ENCODE measurements around a stretch of chr3.

- PRO-cap, 2 experiments: no peak in any of the 2 experiments
Observed at GRCh38 chr3:186789869-186790807, 6.8 kb downstream of the EIF4A2 start.

GRCh38 chr3:186824156-186825071, 18.1 kb upstream of the ADIPOQ start:
- PRO-cap, 2 experiments: no peak in any of the 2 experiments

DNA sequence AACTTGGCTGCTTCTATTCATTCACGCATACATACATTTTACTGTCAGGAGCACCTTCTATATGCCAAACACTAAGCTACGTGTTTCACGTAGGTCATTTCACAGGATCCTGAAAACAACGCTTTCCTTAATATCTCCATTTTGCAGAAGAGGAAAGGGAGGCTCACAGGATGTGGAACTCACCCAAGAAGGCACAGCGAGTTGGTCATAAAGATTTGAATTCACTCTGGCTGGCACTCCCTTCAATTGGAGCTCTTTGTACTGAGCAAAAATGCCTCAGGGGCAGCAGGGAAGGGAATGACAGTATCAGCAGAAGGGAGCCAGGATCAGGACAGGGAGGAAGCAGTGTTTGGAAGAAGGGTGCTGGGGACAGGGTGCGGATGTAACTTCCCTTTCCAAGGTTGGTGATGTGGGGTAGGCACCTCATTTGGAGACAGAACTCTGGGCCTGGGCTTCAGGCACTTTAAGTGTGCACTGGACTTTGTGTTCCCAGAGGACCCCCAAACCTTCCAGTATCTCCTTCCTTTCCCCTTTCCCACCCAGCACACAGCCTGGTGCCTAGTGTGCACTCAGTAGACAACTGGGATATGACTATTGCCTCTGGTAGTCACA, 1.1 kb upstream of the ST6GAL1 start:
- PRO-cap, 2 experiments: no peak in any of the 2 experiments

DNA sequence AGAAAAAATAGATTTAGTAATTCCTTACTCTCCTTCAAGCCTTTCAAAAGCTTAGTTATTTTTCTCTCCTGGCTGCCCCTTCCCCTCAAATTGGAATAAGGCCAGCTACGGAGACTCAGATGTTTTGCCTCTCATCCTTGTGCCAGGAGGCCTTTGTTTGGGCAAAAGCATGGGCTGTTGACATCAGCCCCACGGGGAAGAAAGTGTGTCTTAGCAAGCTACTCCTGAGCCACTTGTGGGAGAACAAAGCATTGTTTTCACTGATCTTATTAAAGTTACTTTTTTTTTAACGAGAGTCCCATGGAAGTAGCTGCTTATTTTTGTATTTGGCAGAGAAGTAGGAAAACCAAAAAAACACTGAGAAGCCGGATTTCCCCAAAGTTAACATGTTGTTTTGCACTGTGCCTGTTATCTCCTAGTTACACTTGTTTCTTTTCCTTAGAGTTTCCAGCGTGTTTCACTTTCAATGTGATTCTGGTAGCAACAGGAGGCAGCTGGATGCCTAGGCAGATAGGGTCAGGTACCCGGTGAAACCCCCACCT, 2.2 kb downstream of the ST6GAL1 start:
- PRO-cap, 2 experiments: peak in 1 of 2 experiments; most common plus-strand start position 460 of the sequence (in 1)

DNA sequence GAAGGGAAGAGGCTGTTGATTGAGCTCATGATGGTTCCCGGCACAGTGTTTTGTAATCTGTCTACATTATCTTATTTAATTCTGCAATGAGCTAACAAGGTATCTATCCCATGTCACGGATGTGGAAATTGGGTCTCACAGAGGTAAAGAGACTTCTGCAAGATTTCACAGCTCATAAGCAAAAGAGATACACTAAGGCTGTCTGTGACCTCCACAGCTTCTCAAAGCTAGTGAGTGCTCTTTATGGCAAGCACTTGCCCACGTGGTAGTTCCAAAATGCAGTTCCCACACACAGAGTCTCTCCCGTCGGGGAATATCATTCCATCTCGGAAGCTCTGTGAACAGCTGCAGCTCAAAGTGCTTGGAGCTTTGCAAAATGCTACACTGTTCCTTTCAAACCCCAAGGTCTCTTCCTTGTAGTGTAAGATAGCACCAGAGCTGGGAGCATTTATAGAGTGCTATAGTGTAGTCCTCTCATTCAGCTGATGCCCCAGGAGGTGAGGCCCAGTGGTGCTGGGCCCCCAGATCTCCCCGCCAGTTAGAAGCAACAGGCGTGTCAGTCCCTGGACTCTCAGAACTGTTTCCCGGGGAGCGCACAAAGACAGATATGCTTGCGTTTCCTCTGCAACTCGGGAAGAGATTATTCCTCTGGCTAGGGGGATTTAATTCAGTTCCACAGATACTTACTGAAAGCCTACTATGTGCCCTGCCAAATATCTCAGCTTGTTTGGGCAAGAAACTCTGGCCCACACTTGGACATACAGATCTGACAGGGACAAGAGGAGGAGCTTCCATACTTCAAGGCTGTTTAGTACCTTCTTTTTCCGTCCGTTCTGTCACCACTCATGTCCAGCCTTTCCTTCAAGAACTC, 36.2 kb downstream of the ST6GAL1 start:
- PRO-cap, 2 experiments: no peak in any of the 2 experiments

- PRO-cap, 2 experiments: no peak in any of the 2 experiments
Observed at GRCh38 chr3:186997085-186998045, 67.0 kb downstream of the ST6GAL1 start.

- PRO-cap, 2 experiments: no peak in any of the 2 experiments
Observed at GRCh38 chr3:187000671-187001190, 70.4 kb downstream of the ST6GAL1 start.

GRCh38 chr3:187027357-187028080, 97.2 kb downstream of the ST6GAL1 start:
- PRO-cap, 2 experiments: peak in 2 of 2 experiments; most common plus-strand start chr3:187027834 (in 2); most common minus-strand start chr3:187027553 (in 1)

DNA sequence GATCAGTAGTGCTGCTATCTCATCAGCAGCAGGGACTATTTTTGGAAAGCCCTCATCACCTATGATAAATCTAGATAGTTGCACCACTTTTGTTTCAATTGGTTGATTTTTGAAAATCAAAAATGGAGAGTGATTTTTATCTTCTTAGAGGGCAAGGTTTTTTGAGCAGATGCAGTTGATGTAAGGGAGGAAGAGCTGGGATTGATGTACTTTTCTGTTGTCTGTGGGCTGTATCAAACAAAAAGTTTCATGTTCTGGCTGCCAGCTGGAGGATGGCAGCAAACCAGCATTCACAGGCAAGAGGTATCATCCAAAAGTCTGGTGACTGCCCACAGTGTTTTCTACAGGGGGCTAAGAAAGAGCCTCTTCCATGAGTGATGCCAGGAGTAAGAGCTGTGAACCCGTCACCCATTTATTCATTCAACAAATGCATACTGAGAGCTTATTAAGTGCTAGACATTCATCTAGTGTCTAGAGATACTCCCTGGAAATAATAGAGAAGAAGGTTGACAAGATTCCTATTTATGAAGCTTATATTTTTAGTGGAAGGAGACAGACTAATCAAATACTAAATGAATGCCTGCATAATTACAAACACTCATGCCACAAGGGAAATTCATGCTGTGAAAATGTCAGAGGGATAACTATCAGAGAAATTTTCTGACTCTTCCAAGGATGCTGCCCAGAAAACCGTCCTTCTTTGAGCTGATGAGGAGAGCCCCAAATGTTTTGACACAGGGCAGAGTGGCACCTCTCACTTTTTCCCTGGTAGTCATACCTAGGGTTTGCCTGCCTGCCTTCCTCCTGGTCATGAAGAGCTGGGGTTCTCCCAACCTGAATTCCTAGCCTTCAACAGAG, 102.0 kb downstream of the ST6GAL1 start:
- PRO-cap, 2 experiments: no peak in any of the 2 experiments

- PRO-cap, 2 experiments: no peak in any of the 2 experiments
Observed at GRCh38 chr3:187074900-187075547, 64.3 kb downstream of the RPL39L start.

DNA sequence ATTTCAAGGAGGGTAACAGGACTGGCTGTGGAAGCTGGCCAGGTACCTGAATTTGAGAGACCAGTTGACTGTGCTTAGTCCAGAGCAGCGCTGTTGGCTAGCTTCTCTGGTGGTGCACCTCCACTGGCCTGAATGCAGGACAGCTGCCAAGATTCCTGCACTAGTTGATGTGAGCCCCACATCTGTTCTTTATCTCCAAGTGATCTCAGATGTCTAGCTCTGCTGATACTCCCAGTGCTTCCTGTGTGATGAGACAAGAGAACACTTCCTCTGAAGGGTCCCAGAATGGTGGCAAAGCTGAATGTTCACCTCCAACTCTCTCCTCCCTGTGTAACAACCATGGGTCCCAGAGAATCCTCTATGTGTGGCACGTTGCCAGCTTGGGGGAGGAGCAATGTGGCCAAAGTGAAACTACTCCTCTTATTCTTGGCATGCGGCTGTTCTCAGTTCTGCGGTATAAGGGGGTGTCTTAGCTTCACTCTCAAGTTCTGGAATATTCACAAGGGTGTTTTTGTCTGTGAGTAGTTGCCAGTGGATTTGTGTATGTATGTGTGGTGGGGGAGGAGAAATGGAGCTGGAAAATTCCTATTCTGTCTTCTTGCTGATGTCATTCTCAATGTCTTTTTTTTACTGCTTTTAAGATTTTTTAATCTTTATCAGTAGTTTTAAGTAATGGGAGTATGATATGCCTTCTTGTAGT, 37.6 kb downstream of the RPL39L start:
- PRO-cap, 2 experiments: no peak in any of the 2 experiments

- PRO-cap, 2 experiments: no peak in any of the 2 experiments
Observed at GRCh38 chr3:187288131-187289050, 3.1 kb downstream of the MASP1 start.

DNA sequence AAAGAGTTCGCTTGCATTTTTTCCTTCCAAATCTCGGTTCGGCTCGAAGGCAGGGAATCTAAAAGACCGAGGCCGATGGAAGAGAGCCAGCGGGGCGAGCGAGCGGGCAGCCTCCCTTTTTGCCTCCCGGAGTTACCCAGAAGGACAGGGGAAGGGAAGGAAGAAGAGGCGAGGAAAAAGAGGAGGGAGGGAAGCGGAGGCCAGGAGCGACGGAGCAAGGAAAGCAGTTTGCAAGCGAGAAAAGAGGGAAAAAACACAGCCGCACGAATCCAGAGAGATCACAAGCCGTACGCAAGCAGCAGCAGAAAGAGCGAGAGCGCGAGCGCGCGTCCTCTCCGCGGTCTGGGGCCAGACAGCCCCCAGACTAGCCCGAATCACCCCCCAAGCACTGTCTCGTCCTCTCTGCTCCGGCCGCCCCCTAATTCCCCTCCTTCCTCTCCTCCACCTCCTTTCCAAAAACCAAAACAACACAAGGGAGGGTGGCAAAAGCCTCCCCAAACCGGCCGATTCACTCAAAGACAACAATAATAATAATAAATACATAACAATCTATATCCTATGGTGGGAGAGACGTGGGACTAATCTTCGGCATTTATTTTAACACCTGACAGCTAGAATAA, 560 bp downstream of the BCL6 start:
- PRO-cap, 2 experiments: peak in 2 of 2 experiments; most common plus-strand start position 278 of the sequence (in 1); most common minus-strand start position 309 of the sequence (in 2)

- PRO-cap, 2 experiments: no peak in any of the 2 experiments
Observed at GRCh38 chr3:187795497-187796075, 50.3 kb upstream of the BCL6 start.

DNA sequence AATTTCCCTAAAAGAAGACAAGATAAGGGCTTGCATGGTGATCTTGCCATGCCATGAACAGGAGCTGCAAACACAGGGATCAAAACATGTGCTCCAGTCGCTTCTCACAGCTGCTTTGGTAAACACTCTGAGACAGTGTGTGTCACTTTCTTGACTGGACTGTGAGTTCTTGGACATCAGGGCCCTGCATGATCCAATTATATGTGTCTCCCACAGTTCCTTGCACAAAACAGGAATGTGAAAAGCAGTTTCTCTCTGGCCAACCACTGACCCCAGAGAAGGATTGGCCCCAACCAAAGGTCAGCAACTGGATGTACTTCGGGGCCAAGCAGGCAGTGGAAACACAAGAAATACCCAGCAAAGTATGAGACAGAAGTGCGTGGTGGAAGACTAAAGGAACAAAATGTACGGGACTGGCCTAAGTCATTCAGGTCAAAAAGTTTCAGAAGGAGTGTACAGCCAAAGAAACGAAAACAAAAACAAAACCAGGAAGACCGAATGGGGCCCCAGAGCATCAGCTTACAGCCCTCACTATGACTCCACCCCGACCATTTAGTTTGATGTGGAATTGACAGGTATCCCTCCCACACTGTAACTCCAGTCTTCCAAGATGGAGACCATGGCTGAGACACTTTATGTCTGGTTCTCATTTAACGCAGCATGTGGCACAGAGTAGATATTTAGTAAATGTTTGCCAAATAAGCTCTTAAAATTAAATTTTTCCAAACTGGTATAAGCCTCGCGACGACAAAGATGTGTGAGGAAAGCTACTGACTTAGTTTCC, 76.7 kb upstream of the LPP start:
- PRO-cap, 2 experiments: no peak in any of the 2 experiments

- PRO-cap, 2 experiments: no peak in any of the 2 experiments
Observed at GRCh38 chr3:188177109-188177549, 23.2 kb downstream of the LPP start.

GRCh38 chr3:188203772-188204845, 50.2 kb downstream of the LPP start:
- PRO-cap, 2 experiments: no peak in any of the 2 experiments

DNA sequence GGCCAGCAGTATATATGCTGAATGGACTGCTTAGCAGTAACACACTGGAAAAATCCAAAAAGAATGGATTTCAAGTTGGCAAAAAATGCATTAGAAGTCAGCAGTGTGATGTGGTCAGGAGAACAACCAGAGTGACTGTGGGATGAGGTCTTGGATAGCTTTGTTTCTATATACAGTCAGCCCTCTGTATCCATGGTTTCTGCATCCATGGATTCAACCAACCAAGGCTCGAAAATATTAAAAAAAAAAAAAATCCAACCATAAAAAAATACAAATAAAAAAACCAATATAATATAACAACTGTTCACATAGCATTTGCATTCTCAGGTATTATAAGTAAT, 55.8 kb downstream of the LPP start:
- PRO-cap, 2 experiments: no peak in any of the 2 experiments

DNA sequence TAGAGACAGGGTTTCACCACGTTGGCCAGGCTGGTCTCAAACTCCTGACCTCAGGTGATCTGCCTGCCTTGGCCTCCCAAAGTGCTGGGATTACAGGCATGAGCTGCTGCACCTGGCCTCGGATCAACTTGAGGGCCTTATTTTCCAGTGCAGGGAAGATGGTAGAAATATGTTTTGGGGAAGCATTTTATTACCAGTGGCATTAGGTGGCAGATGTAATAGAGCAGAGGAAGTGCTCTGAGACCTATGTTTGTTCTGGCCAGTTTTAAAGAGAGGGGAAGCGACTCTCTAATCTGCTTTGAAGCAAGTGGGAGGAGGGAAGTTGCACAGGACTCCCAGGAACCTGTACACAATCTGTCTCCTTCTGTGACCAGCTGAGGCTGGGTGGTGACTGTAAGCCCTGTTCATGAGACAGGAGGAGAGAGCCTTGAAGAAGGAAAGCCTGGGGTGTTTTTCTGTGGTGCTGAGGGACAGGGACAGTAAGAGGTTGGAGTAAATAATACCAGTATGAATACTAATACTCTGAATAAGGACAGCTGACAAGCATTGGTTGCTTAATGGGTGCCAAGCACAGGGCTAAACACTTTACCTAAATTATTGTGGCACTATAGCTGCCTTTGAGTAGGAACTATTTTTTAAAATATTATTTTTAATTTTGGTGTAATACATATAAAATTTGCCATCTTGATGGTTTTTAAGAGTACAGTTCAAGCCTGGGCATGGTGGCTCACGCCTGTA, 60.5 kb downstream of the LPP start:
- PRO-cap, 2 experiments: no peak in any of the 2 experiments

- PRO-cap, 2 experiments: no peak in any of the 2 experiments
Observed at GRCh38 chr3:188239403-188240484, 85.8 kb downstream of the LPP start.

Data from helper T cell (primary cell).